ENCODE data around the genes PITPNB and HSCB.

DNA sequence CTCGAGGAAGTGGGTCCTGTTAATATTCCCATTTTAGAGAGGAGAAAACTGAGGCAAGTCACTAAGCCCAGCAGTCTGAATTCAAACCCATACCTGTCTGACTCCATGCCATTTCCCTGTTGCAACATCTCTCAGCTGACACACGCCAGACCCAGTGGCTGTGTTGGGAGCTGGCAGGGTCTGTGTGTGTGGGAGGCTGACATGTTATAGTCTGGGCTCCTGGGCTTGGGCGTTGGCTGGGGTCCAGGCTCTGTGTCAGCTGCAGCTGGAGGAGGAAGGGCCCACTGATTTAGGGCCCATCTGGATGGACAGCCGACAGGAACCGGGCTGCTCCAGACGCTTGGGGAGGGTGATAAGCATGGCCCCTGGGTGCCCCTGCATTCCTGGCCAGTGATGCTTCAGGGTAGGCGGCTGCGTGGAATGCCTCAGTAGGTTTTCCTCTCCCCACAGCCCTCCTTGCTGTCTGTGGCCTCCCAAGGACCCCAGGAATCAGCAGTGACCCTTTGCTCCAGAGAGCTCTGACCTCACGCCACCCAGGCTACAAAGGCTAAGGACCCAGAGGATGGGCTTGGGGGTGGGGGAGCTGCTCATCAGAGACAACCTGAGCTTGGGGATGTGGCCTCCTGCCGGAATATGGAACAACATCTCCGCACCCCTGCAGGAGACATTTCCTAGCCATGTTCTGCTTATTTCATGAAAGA, 562.4 kb downstream of the MN1 start:
- PRO-cap: no peak
- RAMPAGE, long total RNA, 4 experiments: no peak in any of the 4 experiments

- PRO-cap: no peak
- RAMPAGE, long total RNA, 4 experiments: no peak in any of the 4 experiments
Observed at GRCh38 chr22:27372911-27373846, 428.4 kb downstream of the MN1 start.

DNA sequence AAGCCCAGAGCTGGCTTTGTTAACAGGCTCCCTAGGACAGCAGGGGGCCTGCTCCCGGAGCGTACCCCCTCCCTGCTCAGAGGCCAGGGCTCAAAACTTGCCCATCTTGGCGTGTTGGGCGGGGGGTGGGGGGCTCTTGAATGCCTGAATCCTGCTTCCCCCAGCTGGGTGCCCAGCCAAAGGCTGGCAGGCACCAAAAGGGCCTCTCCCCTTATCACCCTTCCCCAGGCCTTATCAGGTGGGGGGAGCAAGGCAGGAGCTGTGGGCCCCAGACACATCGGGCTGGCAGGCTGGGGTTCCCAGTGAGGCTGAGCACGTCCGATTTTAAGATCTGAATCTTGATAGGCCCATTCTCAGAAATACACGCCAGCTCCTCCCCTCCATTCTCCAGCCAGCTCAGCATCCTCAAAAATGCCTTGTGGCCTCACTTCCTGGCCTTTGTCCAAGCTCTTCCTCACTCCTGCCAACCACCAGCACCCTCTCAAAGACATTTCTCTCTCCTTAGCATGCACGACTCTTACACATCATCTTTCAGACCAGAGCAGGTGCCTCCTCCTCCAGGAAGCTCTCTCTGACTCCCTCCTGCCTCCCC, 384.8 kb downstream of the MN1 start:
- PRO-cap: no peak
- RAMPAGE, long total RNA, 4 experiments: no peak in any of the 4 experiments

GRCh38 chr22:27488258-27488462, 313.4 kb downstream of the MN1 start:
- PRO-cap: no peak
- RAMPAGE, long total RNA, 4 experiments: no peak in any of the 4 experiments

- PRO-cap: no peak
- RAMPAGE, long total RNA, 4 experiments: no peak in any of the 4 experiments
Observed at GRCh38 chr22:27531636-27532270, 269.8 kb downstream of the MN1 start.

DNA sequence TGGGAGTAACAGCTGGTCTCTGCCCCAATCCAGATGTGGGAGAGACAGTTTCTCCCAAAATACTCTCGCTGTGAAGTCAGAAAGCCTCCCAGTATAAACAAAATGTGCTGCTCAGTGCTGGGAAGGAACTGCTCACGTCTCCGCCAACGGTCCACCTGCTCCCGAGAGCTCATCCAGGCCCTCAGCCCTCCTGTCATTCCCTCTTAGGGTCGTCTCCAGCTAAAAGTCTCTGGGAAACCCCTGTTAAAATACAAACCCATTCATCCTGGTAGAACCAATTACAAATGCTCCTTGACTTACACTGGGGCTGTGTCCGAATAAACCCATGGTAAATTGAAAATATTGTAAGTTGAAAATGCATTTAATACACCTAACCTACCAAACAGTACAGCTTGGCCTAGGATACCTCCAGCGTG, 219.7 kb downstream of the MN1 start:
- PRO-cap: no peak
- RAMPAGE, long total RNA, 4 experiments: no peak in any of the 4 experiments

- PRO-cap: no peak
- RAMPAGE, long total RNA, 4 experiments: no peak in any of the 4 experiments
Observed at GRCh38 chr22:27654180-27655120, 147.1 kb downstream of the MN1 start.

GRCh38 chr22:27686404-27687034, 115.0 kb downstream of the MN1 start:
- PRO-cap: bidirectional peak, plus-strand start at chr22:27686862, minus-strand start at chr22:27686649
- RAMPAGE, long total RNA, 4 experiments: no peak in any of the 4 experiments

DNA sequence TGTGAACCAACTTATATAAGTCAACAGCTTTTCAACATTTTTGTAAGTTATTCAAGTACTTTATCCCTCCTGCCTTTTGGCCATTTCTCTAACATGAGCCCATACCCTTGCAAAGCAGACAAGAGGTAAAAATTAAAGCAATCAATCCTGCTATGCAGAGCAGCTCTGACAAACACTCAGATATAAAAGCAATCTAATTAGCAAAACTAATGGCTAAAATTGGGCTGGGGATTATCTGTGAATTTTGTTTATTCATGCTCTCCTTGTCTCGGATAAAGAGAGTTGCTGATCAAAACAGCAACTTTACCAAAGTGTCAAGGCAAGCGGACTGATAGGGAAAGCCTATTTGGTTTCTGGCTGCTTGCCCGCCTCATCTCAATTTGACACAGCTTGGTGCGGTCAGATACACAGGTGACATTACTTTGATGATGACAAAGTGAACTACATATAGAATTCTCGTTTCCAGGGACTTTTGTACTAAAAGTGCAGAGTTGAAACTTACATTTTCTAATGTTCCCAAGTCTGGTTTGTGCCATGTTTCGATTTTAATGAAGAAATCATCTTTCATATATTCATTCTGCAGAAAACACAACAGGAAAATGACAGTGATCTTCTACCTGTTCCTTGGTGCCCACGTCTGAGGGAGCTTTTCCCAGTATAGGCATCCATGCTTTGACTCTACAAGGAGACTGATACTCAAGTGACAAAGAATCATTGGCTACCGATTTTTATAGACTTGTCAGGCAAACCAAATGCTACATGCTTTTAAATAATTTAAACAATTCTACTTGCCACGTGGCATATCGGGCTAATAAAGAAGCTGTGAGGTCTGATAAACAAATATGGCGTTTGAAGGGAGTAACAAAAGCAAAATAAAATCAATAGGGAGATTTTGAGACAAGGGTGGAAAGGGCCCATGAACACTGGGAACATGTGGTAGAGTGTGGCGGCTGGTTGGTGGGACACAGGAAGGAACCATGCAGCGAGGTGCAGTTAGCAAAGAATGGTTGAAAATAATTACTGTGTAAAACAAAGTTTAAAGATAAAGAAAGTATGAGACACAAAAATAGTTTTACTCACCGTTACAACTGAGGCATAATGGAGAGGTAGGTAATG, 22.6 kb downstream of the PITPNB start:
- PRO-cap: no peak
- RAMPAGE, long total RNA, 4 experiments: no peak in any of the 4 experiments

GRCh38 chr22:27919054-27919383, at the start of gene PITPNB:
Gene PITPNB, minus strand, starts transcription at chr22:27919256.
- PRO-cap: bidirectional peak, plus-strand start at chr22:27919504, minus-strand start at chr22:27919254
- RAMPAGE, long total RNA, 4 experiments: start-site peak on the minus strand in 4 of 4 experiments, at chr22:27919197-27919241 at its widest, 120 to 435 reads per replicate

DNA sequence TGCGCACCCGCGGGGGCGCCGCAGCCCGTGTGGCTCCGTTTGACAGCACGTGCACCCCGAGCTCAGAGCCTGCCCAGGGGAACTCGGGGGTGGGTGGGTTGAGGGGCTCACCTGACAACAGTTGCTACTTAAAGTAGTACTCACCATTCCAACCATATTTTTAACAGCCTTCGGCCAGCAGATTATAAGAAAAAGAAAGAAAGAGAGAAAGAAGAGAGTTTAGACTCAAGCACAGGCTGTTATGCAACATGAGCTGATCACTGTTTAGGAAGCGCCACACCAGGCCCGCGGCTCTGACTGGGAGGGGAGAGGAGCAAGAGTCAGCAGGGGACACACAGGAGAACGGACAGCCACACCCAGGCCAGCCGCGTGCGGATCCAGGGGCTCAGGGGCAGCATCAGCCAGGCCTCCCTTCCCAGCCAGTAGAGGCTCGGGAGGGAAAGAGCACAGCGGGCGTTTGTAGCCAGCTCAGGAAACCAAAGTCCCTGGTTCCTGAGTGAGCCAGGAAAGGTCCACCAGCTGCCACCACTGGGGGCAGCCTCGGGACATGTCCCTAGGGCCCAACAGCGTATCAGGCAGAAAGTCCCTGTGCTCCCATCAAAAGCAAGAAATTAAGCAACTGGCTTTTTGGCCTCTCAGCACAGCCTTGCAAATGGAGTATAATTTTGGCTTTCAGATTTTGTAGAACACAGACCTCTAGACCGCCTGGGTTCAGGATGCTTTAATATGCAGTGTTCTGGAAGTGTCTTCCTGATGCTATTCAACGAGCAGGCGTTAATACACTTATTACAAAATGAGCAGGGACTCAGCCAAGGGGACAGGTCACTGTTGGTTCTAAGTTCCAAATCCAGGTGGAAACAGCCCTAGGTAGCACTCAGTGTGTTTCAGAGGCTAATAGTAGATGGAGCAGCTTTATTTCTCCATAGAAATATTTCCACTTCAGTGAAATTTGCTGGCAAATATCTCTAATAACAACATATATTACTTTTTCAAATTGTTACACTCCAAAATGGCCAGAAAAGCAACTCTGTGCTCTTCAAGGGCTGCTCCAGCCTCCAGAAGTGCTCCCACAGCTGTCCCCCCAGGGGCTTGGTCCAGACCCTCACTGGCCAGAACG, 71.9 kb upstream of the PITPNB start:
- PRO-cap: unidirectional peak, plus-strand start at position 425 of the sequence
- RAMPAGE, long total RNA, 4 experiments: no peak in any of the 4 experiments

- PRO-cap: no peak
- RAMPAGE, long total RNA, 4 experiments: no peak in any of the 4 experiments
Observed at GRCh38 chr22:28383575-28384340, 295.9 kb downstream of the TTC28 start.

DNA sequence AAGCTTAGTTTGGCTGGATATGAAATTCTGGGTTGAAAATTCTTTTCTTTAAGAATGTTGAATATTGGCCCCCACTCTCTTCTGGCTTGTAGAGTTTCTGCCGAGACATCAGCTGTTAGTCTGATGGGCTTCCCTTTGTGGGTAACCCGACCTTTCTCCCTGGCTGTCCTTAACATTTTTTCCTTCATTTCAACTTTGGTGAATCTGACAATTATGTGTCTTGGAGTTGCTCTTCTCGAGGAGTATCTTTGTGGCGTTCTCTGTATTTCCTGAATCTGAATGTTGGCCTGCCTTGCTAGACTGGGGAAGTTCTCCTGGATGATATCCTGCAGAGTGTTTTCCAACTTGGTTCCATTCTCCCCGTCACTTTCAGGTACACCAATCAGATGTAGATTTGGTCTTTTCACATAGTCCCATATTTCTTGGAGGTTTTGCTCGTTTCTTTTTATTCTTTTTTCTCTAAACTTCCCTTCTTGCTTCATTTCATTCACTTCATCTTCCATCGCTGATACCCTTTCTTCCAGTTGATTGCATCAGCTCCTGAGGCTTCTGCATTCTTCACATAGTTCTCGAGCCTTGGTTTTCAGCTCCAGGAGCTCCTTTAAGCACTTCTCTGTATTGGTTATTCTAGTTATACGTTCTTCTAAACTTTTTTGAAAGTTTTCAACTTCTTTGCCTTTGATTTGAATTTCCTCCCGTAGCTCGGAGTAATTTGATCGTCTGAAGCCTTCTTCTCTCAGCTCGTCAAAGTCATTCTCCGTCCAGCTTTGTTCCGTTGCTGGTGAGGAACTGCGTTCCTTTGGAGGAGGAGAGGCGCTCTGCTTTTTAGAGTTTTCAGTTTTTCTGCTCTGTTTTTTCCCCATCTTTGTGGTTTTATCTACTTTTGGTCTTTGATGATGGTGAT, 288.3 kb downstream of the TTC28 start:
- PRO-cap: no peak
- RAMPAGE, long total RNA, 4 experiments: no peak in any of the 4 experiments

GRCh38 chr22:28443433-28444012, 236.1 kb downstream of the TTC28 start:
- PRO-cap: unidirectional peak, minus-strand start at chr22:28443656
- RAMPAGE, long total RNA, 4 experiments: no peak in any of the 4 experiments

DNA sequence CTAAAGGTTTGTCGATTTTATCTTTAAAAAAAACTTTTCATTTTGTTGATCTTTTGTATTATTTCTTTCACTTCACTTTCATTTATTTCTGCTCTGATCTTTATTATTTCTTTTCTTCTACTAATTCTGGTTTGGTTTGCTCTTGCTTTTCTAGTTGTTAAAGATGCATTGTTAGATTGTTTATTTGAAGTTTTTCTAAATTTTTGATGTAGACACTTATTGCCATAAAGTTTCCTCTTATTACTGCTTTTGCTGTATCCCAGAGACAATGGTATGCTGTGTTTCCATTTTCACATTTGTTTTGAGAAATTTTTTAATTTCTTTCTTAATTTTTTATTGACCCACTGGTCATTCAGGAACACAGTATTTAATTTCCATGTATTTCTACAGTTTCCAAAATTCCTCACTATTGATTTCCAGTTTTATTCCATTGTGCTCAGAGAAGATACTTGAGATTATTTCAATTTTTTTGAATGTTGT, 102.7 kb downstream of the TTC28 start:
- PRO-cap: no peak
- RAMPAGE, long total RNA, 4 experiments: no peak in any of the 4 experiments

- PRO-cap: bidirectional peak, plus-strand start at chr22:28742052, minus-strand start at chr22:28741820; bidirectional peak, plus-strand start at chr22:28742343, minus-strand start at chr22:28742410; bidirectional peak, plus-strand start at chr22:28742483, minus-strand start at chr22:28742559
- RAMPAGE, long total RNA, 4 experiments: start-site peak on the plus strand in 4 of 4 experiments, at chr22:28742039-28742726 at its widest, 20 to 116 reads per replicate
Observed at GRCh38 chr22:28741891-28743020, at the start of gene HSCB. Gene HSCB, plus strand, starts transcription at chr22:28742039.

- PRO-cap: unidirectional peak, minus-strand start at chr22:28773359
- RAMPAGE, long total RNA, 4 experiments: no peak in any of the 4 experiments
Observed at GRCh38 chr22:28773208-28773684, 751 bp downstream of the CCDC117 start.

DNA sequence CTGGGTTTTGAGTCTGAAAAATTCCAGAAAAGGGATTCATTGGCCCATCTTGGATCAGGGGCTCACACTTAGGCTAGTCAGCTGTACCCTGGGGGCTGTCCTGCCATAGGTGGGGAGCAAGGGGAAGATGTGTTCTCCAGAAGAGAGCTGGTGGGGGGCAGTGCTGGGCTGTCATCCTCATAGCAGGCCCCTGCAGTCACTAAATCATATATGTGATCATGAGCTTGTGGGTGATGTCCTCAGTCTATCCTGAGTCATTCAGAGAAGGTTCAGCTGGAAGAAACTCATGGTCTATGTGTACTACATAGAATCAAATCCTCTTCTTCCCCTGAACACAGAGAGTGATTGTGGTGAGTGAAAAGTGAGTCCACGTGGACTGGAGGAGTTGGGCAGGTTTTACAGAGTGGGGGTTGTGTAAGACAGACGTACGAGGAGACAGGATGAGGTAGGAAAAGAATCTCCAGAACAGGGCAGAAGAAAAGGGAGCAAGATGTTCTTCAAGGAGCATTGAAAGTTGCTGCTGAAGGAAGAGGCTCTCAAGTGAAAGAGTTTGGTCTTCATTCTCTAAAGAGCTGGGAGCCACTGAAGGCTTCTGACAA, 69.0 kb downstream of the C22orf31 start:
- PRO-cap: no peak
- RAMPAGE, long total RNA, 4 experiments: no peak in any of the 4 experiments

DNA sequence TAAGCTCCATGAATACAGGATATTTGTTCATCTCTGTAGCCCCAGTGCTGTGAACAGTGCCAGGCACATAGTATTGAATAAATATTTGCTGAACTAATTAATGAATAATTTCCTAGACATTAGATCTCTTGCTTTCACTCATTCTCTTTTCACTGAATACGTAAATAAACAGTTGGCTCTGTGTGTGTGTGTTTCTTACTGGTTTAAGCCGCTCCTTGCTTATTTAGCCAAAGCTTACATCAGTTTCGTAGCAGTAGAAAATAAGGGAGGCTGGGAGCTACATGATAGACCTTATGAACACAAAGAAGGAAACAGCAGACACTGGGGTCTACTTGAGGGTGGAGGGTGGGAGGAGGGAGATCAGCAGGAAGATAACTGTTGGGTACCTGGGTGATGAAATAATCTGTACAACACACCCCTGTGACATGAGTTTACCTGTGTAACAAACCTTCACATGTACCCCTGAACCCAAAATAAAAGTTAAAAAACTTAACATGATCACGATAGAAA, 17.3 kb downstream of the KREMEN1 start:
- PRO-cap: no peak
- RAMPAGE, long total RNA, 4 experiments: no peak in any of the 4 experiments

DNA sequence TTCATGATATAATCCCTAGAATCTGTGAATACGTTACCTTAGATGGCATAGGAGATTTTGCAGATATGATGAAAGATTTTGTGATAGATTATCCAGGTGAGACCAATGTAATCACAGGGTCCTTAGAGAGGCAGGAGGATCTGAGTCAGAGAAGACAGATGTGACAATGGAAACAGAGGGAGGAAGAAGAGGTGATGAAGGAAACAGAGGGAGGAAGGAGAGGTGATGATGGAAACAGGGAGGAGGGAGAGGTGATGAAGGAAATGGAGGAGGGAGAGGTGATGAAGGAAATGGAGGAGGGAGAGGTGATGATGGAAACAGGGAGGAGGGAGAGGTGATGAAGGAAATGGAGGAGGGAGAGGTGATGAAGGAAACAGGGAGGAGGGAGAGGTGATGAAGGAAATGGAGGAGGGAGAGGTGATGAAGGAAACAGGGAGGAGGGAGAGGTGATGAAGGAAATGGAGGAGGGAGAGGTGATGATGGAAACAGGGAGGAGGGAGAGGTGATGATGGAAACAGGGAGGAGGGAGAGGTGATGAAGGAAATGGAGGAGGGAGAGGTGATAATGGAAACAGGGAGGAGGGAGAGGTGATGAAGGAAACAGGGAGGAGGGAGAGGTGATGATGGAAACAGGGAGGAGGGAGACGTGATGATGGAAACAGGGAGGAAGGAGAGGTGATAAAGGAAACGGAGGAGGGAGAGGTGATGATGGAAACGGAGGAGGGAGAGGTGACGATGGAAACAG, 47.2 kb downstream of the KREMEN1 start:
- PRO-cap: no peak
- RAMPAGE, long total RNA, 4 experiments: no peak in any of the 4 experiments

Measured in esophagus muscularis mucosa (tissue), 4 donors.